Subcutaneous preadipocyte (primary cell): ENCODE results near the genes PRG2, SLC43A1, YPEL4, TMX2, LPXN and FAM111A.

- CAGE, long polyA plus RNA, result no peak
These were observed at the start of gene PRG2 for GRCh38 chr11:57390344-57390899. Gene PRG2 (minus strand): TSS chr11:57390650.

DNA sequence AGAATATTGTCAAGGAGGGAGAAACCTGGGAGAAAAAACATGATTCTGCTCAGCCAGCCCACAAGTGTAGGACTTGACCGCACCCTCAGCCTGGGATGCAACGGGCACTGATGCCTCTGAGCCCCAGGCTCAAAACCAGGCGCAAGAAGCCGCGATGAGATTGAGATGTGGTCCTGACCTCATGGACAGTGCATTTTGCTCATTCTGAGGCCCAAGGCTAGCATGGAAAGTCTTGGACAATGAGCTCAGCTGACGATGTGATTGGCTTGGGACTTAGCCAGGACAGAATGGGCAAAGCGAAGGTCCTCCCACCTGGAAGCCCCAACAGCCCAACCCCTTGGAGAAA, 2.9 kb downstream of the SLC43A3 start:
- CAGE, long polyA plus RNA, result no peak

DNA sequence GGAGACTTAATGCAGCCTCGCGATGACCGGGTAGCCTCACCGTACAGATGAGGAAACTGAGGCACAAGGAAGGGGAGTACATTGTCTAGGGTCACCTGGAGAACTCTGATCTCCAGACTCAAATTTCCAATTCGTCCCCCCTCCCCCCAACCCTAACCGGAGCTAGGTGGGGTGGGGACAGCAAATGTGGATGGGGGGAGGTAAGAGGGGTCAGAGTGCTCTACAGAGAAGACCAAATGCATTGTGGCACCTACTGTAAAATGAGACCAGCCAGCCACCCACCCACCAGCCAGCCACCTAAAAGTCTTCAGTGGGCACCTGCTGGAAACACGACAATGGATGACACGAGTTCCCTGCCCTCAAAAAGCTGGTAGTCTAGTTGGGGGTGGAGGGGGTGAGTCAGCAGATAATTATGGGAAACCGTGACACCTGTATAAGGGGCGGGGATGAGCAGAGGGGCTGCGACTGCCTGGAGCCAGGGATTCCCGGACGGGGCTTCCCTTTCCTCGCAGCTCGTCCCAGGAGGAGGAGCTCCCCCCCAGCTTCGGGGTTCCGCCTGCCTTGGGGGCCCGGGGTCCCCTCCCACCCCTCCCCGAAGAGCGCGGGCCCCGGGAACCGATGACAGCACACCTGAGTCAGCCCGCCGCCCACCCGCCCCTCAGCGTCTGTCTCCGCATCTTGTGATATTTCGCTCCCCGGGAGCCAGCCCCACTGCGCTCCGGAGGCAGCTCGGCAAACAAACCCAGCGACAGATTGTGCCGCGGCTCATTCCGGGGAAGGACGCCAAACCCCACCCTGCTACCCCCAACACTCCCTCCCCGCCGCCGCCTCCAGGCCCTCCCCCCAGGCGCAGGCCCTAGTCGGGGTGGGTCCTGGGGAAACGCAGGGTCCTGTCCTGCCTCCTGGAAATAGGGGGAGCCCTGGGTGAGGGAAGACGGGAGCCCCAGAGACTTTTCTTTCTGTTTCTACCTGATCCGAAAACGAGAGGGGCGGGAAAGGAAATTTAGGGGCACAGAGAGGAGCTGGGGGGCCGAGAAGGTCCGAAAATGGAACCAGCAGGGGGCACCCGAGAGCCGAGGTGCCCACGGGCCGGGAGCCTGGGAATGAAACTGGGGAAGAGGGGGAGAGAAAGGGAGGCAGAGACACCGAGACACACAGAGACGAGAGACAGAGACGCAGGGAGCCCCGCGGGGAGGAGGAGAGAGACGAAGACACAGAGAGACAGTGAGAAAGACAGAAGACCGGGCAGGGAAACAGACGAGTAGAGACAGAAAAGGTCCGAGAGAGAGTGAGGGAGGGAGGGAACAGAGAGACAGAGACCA, 2.1 kb upstream of the RTN4RL2 start:
- CAGE, long polyA plus RNA, result no peak

GRCh38 chr11:57497252-57498210, 18.0 kb downstream of the SLC43A1 start:
- CAGE, long polyA plus RNA, result no peak

- CAGE, long polyA plus RNA, result no peak
These were observed 2.3 kb downstream of the SLC43A1 start for GRCh38 chr11:57513035-57513707.

- CAGE, long polyA plus RNA, result no peak
These were observed at the start of gene SLC43A1 for GRCh38 chr11:57515118-57516306. Gene SLC43A1 (minus strand): TSS chr11:57515702.

- CAGE, long polyA plus RNA, result no peak
These were observed 477 bp downstream of the TIMM10 start for GRCh38 chr11:57529990-57530563.

DNA sequence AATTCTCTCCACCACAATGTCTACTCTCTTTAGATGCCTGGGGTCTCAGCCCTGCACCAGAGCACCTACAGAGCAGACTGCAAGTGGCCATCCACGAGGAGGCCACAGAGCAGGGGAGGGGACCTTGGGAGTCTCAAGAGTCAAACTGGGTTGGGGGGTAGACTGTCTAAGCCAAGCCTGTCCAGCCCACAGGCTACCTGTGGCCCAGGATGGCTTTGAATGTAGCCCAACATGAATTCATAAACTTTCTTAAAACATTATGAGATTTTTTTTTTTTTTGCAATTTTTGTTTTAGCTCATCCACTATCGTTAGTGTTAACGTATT, 333 bp downstream of the SMTNL1 start:
- CAGE, long polyA plus RNA, result no peak

- CAGE, long polyA plus RNA, result no peak
These were observed at the start of gene YPEL4 for GRCh38 chr11:57649735-57650470. Gene YPEL4 (minus strand): TSS chr11:57649912.

GRCh38 chr11:57680257-57680978, 12.5 kb downstream of the ZDHHC5 start:
- CAGE, long polyA plus RNA, result no peak

DNA sequence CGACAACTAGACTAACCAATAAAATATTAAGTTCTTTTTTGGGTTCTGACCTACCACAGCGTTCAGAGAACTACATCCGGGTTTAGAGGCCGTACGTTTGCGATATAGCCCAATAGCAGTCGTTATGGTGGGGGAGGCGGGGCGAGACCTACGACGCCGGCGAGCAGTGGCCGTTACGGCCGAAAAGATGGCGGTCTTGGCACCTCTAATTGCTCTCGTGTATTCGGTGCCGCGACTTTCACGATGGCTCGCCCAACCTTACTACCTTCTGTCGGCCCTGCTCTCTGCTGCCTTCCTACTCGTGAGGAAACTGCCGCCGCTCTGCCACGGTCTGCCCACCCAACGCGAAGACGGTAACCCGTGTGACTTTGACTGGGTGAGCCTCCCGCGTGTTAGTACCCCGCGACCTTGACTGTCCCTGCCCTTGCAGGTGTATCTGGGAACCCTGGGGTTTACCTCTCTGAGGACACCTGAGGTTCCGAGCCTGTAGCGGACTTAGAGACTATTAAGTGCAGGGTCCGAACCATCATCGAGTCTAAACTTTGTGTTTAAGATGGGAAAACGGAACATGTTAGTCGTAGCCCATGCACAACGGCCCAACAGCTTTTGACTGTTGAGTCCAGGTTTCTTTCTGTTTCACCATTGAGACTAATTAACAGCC, at the start of gene TMX2:
Gene TMX2 (plus strand): TSS at position 162 of the 661 bp plus-strand sequence.
- CAGE, long polyA plus RNA, result no peak

- CAGE, long polyA plus RNA, result no peak
These were observed 1.4 kb upstream of the BTBD18 start for GRCh38 chr11:57752907-57753494.

- CAGE, long polyA plus RNA, result no peak
These were observed 19.9 kb downstream of the CTNND1 start for GRCh38 chr11:57781351-57782022.

GRCh38 chr11:57819414-57819869, 57.8 kb downstream of the CTNND1 start:
- CAGE, long polyA plus RNA, result no peak

GRCh38 chr11:58024100-58024663, 501 bp downstream of the OR9Q1 start:
- CAGE, long polyA plus RNA, result no peak

DNA sequence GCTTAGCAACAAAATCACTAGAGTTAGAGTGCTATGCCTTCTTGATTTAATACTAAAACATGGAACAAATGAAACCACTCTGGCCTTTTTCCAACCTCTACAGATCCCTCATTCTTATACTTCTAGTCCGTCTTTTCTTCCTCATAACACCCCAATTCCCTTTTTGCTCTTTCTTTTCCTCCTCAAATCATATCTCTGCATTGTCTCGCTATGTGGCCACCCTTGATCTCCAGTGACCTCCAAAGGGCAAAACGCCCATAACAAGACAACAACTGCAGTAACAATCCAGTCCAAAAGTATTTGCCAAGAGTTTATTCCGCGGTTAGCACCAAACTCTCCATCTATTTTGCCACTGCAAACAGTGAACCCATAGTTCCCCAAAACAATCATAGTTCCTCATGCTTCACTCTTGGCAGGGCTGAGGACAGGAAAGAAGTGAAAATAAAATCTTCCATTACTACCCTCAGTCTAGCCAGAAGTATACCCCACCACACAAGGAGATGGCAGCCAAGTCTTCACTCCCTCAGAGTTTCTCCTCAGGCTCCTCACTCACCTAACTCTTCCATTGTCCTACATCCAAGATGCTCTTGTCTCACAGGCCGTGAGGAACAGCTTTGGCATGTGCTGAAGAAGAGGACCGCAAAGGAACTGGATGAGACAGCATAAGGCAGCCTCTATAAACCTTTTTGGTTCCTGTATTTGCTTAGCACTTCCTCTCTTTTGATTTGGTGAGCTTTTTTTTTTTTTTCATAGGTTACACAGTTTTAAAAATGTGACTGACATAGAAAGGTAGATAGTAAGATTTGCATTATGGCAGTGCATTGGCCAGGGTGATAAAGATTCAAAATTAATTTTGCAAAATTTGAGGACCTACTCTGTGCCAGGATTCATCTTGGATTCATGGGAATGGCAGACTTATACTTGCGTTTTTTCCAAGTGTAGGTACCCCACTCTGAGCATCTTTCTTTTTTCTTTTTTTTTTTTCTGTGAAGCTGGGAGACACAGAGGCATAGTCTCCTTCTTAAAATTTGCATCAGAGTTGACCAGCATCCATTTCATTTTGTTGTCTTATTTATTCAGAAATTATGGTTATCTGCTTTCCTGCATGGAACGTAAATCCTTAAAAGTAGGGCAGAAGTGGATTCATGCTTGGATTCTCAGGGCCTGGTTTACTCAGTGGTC, at the start of gene LPXN:
Gene LPXN (minus strand): TSS at position 650 of the 1,182 bp plus-strand sequence.
- CAGE, long polyA plus RNA, result no peak

GRCh38 chr11:58729093-58729388, 2.7 kb downstream of the GLYAT start:
- CAGE, long polyA plus RNA, result no peak

GRCh38 chr11:58734892-58735663, 3.3 kb upstream of the GLYAT start:
- CAGE, long polyA plus RNA, result no peak

DNA sequence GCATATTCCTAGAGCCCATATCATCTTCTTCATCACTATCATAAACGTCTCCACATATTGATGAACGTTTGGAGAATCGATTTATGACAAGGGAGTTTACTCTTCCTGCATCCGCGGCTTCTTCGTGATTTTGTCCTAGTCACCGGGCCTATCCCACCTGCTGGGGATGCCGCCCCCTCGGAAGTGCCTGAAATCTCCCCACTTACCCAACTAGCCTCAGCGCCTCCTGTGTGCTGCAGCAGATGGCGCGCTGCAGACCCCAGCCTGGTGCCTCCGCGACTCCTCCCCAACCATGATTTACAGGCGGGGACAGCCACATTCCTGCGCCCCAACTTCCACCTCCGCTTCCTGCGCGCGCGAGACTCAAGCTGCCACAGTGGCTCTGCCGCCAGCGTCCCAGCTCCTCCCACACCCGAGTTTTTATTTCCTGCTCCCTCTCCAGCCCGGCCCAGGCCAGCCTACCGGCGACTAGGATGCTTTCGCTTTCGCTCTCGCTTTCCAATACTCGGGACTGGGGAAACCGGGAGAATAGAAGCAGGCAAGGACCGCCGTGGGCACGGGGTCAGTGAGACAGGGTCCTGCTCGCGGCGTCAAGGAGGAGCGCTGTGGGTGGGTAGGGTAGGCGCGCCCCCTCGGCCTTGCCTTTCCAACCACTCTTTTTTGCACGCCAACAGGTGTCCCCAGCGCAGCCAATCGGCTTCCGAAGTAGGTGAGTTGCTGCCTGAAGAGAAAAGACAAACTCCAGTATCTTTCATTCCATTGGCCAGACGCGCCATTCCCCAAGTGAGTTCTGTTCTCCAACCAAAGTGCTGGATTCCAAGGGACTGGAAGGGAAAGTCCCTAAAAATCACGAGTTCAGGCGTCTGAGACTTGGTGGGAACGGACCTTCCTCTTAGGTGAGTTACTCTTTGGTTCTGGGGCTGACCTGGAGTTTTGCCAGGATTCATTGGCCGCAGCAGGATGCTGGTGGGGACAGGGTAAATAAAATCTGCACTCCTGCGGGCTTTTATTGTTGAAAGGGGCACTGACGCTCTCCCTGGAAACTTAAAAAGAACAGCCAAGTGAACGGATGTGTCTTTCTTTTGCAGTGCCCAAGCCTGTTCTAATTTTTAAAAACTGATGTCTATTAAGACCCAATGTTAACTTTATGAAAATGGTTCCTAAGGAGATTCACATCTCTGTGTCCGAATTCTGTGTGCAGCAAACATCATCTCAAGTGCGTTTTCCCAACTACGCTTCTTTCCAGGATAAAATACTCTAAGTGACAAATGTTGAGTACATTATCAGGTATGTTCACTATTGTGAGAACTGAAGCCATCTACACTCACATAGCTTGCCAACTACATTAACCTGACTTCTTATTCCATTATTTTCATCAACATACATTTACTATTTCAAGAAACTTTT, at the start of gene FAM111A:
Gene FAM111A (plus strand): TSS at position 448 of the 1,407 bp plus-strand sequence.
- CAGE, long polyA plus RNA, result no peak

GRCh38 chr11:59173029-59173872, 1.3 kb downstream of the DTX4 start:
- CAGE, long polyA plus RNA, result no peak